Temporal lobe (tissue), 2 donors: ENCODE data around the gene FAM184B.

- RAMPAGE, long total RNA = no peak
Measured at GRCh38 chr4:15375566-15376129, 52.2 kb upstream of the C1QTNF7 start.

- RAMPAGE, long total RNA = no peak
Measured at GRCh38 chr4:15679444-15680021, 2.1 kb upstream of the FAM200B start.

DNA sequence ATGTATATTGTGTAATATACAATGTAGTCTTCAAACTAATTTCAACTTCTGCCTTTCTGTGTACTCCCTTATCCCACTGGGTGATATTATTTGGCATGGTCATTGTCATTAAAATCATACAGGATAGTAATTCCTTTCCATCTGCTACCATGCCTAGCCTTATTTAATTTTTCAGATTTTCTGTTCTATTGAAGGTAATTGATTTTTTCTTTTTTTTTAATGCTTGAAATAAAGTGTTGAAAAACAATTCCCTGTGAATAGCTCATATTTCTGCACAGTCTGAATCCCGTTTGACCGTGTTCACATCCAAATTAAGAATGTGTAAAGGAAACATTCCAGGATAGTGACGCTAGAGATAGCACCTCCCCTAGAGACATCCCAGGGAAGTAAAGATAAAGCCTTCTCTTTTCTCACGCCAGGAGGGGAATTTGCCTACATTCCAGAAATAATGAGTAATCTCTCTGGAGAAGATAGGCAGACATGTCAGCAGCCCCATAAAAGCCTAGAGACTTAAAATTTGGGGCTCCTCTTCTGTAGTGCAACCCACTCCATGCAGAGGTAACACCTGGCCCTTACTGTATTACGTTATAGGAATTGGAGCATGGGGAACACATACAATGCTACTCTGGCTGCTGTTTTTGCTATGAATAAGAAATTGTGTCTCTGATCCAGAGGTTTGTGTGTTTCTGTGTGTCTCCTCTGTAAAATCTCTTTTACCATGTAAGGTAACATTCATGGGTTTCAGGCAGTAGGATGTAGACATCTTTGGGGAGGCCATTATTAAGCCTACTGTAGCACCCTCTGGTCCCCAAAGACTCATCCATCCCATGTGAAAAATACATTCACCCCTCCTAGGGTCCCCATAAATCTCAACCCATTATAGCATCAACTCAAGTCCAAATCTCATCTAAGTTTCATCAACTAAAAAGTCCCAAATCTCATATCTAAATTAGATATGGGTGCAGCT lies 8.9 kb downstream of the FAM200B start:
- RAMPAGE, long total RNA = no peak

DNA sequence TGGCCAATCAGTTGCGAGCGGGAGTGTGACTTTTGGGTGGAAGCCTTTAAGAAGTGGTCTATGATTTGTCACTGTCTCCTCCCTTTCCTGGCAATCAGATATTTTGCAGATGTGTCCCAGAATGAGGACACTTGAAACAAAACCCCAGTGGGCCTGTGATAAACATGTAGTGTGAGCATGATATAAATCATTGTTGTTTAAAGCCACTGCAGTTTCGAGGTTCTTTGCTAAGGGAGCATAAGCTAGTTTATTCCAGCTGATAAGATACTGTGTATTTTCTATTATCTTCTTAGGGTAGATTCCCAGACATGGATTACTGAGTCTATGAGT lies 11.9 kb downstream of the BST1 start:
- RAMPAGE, long total RNA = no peak

DNA sequence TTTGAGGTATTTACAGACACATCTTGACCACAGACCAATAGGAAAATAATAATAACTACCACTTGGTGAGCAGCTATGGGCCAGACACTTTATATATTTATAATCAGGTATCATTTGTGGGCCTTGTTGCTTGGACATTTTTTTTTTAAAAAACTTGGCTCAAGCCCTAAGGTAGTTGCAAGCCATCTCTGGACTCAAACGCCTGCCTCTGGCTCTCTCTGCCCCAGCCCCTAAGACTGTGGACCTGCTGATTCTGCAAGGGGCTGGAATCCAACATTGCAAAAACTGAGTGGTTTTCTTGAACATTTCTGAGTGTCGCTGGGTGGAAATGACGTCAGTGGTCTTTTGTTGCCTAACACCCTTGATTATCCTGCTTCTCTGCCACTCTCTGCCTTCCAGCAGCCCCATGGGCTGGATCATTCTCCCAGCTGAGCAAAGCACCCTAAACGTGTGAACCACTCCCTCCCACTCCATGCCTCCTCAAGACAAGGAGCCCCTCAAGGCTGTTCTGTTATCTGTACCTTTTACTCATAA lies 16.6 kb downstream of the BST1 start:
- RAMPAGE, long total RNA = no peak

DNA sequence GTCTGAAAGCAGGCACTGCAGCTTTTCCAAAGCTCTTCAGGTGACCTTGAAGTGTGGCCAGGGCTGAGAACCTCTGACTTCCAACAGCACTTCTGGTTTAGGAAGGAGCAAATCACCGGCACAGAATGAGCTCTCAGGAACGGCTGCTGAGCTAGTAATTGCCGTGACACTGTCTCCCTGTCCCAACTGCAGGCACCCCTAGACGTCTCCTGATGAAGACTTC lies 31.3 kb downstream of the CD38 start:
- RAMPAGE, long total RNA = no peak

- RAMPAGE, long total RNA = no peak
Measured at GRCh38 chr4:16081916-16082842, 1.6 kb downstream of the PROM1 start.

- RAMPAGE, long total RNA = no peak
Measured at GRCh38 chr4:16116006-16116408, 32.2 kb upstream of the PROM1 start.

- RAMPAGE, long total RNA = no peak
Measured at GRCh38 chr4:16216214-16217509, 9.6 kb downstream of the TAPT1 start.

DNA sequence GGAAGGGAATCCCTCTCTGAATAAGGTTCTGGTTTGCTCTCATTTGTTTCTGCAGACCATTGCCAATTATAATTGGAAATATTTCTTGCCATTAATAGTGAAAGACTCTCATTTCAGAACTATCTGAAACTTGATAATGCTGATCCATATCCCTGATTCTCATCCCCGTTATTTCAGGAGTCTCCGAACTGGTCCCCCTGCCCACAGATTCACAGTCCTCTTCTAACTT lies 2.1 kb upstream of the LDB2 start:
- RAMPAGE, long total RNA = no peak

DNA sequence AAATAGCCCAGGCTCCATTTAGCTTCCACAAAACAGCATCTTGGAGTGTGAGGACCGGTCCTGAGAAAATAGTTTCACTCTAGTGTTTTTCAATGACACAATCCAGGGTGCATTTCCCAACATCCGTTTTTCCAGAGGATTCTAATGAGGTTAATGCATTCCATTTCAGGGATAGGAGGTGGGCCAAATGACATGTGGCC lies 229.8 kb upstream of the LDB2 start:
- RAMPAGE, long total RNA = no peak

DNA sequence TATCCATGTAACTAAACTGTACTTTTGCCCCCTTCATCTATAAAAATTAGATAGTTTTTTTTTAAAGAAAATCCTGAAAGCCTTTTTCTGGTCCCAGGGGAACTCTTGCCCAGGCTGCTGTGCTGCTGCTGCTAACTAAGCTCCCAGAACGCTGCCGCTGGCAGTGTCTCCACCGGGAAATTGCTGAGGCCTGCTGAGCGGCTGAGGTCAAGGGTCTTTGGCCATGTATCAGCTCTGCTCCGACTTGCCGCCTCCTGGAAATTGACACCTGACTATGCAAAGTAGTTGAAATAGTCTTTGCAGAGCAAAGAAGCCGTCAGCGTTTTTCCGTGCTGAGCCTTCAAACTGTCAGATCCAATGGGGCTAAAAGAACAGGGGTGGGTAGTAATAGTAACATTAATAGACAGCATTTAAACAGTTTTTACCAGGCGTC lies 851 bp downstream of the QDPR start:
- RAMPAGE, long total RNA = no peak

GRCh38 chr4:17535917-17536276 lies 20.9 kb downstream of the CLRN2 start:
- RAMPAGE, long total RNA = no peak

- RAMPAGE, long total RNA = no peak
Measured at GRCh38 chr4:17781026-17781761, at the start of gene FAM184B. TSS of gene FAM184B (minus strand) at chr4:17781621.

DNA sequence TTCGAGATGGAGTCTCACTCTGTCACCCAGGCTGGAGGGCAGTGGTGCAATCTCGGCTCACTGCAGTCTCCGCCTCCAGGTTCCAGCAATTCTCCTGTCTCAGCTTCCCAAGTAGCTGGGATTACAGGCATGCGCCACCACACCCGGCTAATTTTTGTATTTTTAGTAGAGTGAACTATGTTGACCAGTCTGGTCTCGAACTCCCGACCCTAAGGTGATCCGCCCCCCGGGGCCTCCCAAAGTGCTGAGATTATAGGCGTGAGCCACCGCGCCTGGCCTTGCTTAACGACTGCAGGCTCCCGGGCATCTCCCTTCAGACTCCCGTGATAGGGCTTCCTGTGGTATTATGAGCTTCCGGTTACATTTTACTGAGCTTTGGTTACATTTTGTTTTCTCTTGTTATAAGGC lies 795.9 kb upstream of the SLIT2 start:
- RAMPAGE, long total RNA = no peak

DNA sequence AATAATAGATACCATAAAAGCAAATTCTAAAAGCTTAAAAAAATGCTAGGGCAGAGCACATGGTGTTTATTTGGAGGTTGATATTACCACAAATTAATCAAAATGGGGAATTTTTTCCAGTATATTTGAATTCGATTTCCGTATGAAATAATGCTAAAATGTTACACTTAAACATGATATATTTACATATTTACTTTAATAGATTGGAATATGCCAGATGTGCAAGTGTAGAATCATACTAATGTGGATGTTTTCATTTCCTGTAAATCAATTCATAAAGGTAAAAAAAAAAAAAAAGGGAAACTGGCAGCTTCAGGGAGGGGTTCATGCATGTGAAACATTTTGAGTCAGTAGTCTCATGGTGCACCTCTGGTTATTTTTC lies 310.0 kb upstream of the SLIT2 start:
- RAMPAGE, long total RNA = no peak

GRCh38 chr4:20253279-20253612 lies 1.5 kb downstream of the SLIT2 start:
- RAMPAGE, long total RNA = no peak

DNA sequence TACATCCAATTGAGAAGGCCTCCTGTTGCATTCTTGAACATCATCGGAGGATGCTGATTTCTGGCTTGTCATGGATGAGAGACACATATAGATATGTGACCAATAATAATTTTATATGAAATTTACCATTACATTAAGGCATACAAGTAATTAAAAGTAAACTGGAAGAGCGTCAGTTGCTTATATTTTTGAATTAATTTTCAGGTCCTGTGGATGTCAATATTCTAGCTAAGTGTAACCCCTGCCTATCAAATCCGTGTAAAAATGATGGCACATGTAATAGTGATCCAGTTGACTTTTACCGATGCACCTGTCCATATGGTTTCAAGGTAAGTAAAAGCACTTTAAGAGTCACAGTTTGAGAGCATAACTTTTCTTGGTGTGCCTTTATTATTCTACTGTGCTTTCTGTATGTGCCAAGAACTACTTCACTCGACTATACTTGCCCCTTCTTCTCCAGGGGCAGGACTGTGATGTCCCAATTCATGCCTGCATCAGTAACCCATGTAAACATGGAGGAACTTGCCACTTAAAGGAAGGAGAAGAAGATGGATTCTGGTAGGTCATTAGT lies 133.1 kb upstream of the PACRGL start:
- RAMPAGE, long total RNA = no peak

DNA sequence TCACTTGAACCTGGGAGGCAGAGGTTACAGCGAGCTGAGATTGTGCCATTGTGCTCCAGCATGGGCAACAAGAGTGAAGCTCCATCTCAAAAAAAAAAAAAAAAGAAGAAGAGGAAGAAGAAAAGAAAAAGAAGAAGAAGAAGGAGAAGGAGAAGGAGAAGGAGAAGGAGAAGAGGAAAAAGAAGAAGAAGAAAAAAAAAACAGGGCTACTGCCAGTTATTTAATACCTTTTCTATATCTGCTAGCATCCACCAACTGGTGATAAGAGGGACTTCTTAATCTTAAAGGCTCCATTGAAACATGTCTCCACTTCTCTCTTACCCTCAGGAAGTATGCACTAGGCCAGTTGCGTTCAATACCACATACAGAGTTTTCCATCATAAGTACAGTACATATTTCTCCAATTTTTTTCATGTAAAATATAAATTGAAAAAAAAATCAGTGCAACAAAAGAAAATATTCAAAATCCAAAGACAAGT lies 228.7 kb downstream of the KCNIP4 start:
- RAMPAGE, long total RNA = no peak

GRCh38 chr4:22434881-22435418 lies 80.9 kb downstream of the ADGRA3 start:
- RAMPAGE, long total RNA = no peak